ENCODE results near the gene RGS6.

- PRO-cap: no peak
Observed at GRCh38 chr14:69783339-69783949, 13.6 kb downstream of the SLC10A1 start.

GRCh38 chr14:69792918-69793534, 4.0 kb downstream of the SLC10A1 start:
- PRO-cap: no peak

- PRO-cap: no peak
Observed at GRCh38 chr14:69937383-69937817, 58.2 kb downstream of the SMOC1 start.

DNA sequence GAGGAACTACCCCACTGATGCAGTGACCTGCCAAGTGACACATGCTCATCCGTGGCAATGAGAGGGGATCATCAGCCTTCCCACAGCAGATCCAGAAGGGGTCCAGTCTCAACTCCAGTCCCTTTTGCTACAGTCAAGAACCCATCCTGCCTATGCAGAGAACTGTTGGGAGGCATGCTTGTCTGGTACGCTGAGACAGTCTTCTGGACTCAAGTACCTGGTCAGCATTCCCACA, 26.9 kb downstream of the COX16 start:
- PRO-cap: no peak

GRCh38 chr14:70559011-70559763, 24.4 kb upstream of the ADAM20 start:
- PRO-cap: no peak

DNA sequence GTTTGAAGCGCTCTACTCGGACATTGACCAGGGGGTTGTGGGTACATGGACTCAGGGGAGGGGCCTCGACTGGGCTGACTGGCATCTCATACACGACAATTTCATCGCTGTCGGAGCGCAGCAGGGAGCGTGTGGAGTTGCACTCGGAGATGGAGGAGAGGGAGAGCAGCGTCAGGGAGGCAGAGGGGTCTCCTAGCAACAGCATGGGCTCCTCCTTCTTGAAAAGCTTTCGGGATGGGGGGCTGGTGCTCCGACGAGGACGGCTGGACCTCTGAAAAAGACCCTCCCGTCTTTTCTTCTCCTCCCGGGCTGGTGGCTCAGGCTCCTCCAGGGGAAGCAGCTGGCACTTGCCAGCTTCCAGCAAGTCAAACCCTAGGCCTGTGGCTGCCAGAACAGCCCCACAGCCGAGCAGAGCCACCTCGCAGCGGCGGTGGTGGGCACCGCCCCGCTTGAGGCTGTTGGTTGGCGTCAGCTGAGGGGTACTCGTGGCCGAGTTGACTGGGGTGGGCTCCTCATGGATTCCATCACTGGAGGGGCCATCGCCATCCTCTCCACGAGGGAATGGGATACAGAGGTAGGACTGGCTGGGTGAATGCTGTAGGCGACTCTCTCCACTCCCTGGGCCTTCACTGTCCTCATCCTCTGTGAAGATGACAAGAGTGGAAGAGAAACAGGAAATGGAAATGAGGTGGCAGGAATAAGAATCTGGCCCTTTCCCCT, 76.5 kb downstream of the MAP3K9 start:
- PRO-cap: no peak

DNA sequence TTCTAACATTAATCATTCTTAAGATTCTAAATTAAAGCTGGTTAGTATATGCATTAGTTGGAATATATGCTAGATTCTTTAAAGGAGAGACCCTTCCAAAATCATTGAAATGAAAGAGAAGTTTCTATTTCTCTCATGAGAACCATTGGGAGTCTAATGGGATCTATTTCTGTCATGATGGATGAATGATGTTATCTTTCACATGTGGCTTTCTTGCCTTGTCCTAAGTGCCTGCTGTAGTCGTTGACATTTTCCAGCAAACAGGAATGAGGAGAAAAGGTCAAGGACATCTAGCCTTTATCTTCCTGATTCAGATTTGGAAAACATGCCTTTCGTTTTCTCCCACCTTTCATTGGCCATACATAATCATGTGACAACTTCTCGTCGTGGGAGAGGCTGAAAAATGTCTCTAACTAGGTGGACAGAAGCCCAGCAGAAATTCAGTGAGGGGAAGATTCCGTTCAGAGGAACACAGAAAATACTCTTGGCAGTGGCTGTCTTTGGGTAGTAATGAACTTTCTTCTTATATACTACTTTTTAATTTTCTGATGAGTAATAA, 94.5 kb downstream of the PCNX1 start:
- PRO-cap: no peak

GRCh38 chr14:71130700-71131417, 189.4 kb upstream of the SIPA1L1 start:
- PRO-cap: no peak

DNA sequence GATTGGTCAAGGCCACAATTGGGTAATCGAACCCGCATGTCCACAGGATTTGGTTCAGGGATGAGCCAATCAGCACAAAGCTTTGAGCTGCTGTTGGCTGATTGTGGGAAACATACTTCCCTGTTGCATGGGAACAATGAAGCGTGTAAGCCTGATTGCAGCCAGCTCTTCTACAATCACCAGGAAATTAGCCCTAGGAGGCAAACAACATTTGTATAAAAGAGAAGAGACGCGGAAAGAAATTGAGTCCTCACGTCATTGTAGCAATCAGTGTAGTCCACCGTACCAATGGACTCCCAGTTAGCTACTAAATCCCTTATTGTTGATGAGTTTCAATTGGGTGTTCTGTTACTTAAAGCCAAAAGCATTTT, 84.3 kb upstream of the SIPA1L1 start:
- PRO-cap: no peak

- PRO-cap: no peak
Observed at GRCh38 chr14:71349141-71349963, 29.1 kb downstream of the SIPA1L1 start.

- PRO-cap: no peak
Observed at GRCh38 chr14:71398805-71399701, 78.8 kb downstream of the SIPA1L1 start.

DNA sequence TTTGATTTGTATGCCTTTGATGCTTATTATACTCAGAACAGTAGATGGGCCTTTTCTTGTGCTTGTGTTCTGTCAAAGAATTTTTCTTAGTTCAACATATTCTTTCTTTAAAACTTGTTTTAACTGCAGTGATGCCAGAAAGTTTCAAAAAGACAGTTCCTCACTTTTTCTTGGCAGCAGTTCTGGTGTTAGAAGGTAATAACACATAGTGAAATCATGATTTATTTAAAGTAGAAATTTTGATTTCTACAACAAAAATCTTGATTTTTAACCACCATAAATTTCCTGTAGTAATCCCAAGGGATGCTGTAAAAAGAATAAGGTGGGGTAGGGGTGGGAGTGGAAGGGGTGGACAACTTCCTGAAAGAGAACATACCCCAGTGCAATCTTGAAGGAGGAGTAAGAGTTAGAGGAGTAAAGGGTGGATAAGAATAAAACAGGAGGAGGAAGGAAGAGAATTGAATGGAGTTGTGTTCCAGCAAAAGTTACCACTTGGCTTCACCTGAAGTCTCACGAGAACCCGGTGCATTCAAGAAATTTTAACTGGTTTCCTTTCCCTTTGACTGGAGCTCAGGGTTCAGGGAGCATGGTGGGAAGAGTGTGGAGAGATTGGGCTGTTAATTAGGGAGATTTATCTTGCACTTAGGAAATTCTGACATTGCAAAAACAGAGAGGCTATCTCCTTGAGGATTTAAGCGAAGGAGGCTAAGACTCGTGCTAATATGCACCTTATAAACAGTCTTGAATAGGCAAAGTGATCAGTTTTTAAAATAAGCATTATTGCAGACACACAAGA, 253.8 kb downstream of the SIPA1L1 start:
- PRO-cap: no peak

GRCh38 chr14:71931872-71932864, at the start of gene RGS6:
Gene RGS6 (plus strand): TSS chr14:71932429.
- PRO-cap: no peak

GRCh38 chr14:72619166-72619628, 274.7 kb downstream of the DPF3 start:
- PRO-cap: no peak

GRCh38 chr14:72679067-72679364, 214.9 kb downstream of the DPF3 start:
- PRO-cap: no peak

- PRO-cap: no peak
Observed at GRCh38 chr14:72679400-72680262, 214.3 kb downstream of the DPF3 start.

GRCh38 chr14:72907908-72908346, 14.0 kb upstream of the DPF3 start:
- PRO-cap: no peak

GRCh38 chr14:72927037-72927376, 743 bp downstream of the DCAF4 start:
- PRO-cap: bidirectional peak, plus-strand start at chr14:72927213, minus-strand start at chr14:72927130

- PRO-cap: no peak
Observed at GRCh38 chr14:73057329-73057919, 910 bp upstream of the RBM25 start.

DNA sequence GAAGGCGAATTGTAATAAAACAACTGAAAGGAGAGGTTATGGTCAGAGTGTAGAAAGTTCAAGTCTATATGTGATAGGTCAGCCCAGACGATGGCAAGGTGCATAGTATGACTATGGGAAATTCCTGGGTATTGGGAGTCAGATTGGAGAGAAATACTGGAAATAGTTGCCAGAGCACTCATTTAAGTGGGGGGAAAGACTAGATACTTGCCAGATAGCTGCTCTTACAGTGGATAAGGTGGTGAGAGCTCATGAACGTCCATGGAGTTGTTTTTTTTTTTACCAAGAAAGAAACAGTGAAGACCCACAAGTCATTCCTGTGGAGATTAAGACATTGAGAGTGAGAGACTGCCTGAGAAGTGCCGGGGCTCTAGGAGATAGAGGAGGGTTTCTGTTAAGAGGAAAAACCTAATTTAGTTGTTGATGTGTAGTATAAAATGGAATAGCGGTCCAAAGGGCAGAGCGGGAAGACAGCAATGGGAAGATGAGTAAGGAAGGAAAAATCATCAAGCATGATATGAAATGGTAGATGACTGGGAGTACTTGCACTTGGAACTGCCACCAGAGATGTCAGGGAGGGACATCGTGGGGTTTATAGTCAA, 20.4 kb upstream of the PSEN1 start:
- PRO-cap: no peak